Astrocyte (in vitro differentiated cells and primary cell): ENCODE results near the genes TRIM63, FAM110D, CATSPER4 and HMGN2.

DNA sequence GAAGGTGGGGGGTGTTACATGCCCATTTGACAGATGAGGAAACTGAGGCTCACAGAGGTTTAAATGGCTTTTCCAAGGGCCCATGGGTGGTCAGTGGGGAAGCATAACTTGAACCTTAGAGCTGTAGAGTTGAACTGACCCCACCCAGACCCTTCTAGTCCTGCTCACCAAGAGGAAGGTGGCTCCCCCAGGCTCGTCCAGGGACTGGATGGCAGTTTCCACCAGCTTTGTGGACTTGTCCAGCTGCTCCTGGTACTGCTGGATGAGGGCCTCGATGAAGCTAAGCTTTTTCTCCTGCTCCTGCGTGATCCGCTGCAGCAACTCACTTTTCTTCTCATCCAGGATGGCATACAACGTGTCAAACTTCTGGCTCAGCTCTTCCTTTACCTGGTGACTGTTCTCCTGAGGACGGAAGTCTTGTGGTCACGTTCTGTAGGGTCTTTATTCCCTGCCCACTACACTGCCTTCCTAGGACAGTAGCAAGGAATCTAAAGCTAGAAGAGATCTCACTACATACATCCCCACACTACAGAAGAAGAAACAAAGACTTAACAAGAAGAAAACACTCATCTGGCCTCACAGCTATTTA, 9.1 kb downstream of the TRIM63 start:
- PRO-cap: no peak
- RRBS, 2 experiments: no CpG with 5 or more reads among the region's 7 CpGs

DNA sequence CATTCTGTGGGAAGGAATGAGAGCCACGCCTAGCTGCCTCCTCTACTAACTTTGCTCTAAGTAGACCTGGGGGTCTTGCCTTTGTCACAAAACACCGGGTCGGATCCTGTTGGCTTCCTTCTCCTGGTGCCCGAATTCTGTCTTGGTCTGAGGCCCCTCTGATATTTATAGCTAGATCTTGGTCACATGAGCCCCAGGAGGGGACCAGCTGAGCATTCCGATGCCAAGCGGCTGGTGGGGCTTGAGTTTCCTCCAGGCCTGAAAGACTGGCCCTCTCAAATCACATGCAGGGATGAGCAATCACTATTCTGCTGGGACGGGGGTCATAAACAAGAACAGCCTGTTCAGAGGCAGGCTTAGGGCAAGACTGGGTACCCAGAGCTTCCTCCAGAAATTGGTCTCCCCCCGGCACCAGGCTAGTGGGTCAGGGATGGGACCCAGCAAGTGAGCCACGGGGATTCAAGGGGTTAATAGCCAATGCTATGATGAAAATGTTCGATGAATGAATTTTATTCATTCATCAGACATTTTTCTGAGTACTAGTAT, at the start of gene TRIM63:
TRIM63 (minus strand) TSS at position 139 of the 546 bp plus-strand sequence.
- PRO-cap: no peak
- RRBS, 2 experiments: no CpG with 5 or more reads among the region's 10 CpGs

- PRO-cap: no peak
- RRBS, 2 experiments: no CpG with 5 or more reads among the region's 12 CpGs
Observed at GRCh38 chr1:26122437-26123797, 11.3 kb downstream of the PDIK1L start.

- PRO-cap: no peak
- RRBS, 2 experiments: no CpG with 5 or more reads among the region's 7 CpGs
Observed at GRCh38 chr1:26126138-26126971, 14.7 kb downstream of the PDIK1L start.

DNA sequence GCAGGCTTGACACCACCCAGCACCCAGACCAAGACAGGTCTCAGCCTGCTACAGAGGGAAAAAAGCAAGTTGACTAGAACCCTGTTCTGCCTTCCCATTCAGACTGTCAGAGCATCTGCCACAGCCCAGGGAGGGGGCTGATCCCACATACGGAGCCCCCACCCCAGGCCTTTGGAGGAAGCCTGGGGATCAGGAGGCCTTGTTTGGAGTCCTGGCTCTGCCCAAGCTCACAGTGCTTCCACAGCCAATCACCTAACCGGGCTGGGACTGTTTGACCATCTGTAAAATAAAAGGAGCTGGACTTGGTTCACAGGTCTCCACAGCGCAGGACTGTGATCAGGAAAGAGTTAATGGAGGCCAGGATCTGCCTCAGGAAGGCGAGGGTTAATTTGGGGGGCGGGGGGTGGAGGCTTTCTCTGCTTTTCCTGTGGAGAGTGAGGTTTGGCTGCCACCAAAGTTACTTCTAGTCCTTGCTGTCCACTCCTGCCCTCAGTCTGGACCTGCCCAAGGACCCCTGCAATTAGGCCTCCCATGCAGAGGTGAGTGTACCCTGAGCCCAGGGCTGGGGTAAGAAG, at the start of gene FAM110D:
FAM110D (plus strand) TSS at position 492 of the 575 bp plus-strand sequence.
- PRO-cap: no peak
- RRBS, 2 experiments: no CpG with 5 or more reads among the region's 5 CpGs

GRCh38 chr1:26159163-26159498, 252 bp downstream of the FAM110D start:
- PRO-cap: no peak
- RRBS, 2 experiments: no CpG with 5 or more reads among the region's 3 CpGs

DNA sequence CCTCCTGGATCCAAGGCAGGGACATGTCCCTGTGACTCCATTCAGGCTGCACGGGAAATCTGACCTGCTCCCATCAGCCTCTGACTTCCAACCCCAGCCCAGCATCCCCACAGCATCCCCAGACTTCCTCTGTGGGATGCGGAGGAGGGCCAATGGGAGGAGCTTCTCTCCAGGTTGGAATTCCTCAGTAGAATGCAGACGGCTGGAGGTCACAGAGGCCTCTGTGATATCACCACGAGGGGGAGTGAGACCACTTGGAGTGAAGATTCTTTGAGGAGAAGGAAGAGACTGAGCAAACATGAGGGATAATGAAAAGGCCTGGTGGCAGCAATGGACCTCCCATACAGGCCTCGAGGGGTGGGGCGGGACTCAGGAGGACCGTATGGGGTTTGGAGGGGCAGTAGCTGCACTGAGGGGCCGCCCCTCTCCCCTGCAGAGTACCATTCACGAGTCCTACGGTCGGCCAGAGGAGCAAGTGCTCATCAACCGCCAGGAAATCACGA, at the start of gene CATSPER4:
CATSPER4 (plus strand) TSS at position 273 of the 503 bp plus-strand sequence.
- PRO-cap: no peak
- RRBS, 2 experiments: no CpG with 5 or more reads among the region's 13 CpGs

- PRO-cap: bidirectional peak, plus-strand start at chr1:26234214, minus-strand start at chr1:26234010
- RRBS, 2 experiments: 4% methylated on average over 5 of the region's 23 CpGs
Observed at GRCh38 chr1:26233562-26234094, 372 bp upstream of the CEP85 start.

DNA sequence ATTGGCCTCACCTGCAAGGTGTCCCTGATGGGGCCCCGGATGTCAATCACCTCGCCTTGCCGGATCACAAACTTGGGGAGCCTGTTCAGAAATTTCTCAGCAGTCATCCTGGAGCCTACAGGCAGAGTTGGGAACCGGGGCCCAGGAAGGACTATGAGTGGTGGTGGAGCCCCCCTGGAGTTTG, 4.1 kb downstream of the SH3BGRL3 start:
- PRO-cap: no peak
- RRBS, 2 experiments: 86 to 94% methylated on average over 2 of the region's 4 CpGs

DNA sequence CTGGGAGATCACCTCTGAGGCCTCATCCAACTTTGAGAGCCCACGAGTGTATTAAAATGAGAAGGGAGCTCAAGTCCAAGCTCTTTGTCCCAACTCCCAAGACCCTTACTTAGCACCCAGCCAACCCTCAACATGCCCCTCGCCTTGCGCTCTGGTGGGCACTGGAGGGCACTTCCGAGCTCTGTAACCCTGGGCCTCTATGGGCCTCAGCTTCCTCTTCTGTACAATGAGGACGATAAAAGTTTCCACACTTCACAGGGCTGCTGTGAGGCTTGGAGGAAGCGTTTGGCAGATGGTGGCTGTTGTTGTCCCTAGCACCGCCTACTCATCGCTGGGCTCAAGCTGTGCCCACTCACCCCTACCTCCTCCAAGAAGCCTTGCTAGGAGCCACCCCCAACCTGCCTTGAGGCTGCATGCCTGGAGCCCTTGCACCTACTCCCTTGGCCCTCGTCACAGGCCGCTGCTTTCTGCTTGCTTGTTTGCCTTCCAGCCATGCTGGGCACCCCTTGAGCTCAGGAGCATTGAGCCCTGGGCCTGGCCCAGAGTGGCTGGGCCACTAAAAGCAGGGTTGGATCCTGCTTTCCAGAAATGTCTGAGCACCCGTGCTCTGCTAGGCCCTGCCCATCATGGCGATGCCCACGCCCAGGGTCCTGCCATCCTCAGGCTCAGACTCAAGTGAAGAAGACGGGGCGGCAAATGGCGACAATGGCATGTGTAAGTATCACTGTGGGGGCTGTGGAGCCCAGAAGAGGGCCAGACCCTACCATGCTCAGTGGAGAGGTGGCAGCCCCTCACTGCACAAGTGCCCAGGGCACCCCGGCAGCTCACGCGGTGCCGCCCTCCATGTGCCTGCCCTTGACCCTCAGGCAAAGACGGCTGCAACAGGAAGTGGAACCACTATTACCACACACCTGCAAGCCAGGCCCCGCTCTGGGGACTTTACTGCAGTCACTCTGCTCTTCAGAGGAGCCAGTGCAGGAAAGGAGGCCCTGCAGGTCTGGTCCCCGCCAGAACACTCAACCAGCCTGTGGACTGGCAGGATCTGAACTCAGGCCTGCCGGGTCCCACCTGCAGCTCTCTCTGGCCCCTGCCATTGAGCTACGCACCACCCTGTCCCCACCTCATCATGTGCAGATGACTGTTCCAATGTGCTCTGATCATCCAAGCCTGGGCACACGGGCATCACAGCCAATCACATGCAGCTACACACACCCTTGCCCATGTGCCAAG, 9.5 kb downstream of the SH3BGRL3 start:
- PRO-cap: no peak
- RRBS, 2 experiments: no CpG with 5 or more reads among the region's 26 CpGs

DNA sequence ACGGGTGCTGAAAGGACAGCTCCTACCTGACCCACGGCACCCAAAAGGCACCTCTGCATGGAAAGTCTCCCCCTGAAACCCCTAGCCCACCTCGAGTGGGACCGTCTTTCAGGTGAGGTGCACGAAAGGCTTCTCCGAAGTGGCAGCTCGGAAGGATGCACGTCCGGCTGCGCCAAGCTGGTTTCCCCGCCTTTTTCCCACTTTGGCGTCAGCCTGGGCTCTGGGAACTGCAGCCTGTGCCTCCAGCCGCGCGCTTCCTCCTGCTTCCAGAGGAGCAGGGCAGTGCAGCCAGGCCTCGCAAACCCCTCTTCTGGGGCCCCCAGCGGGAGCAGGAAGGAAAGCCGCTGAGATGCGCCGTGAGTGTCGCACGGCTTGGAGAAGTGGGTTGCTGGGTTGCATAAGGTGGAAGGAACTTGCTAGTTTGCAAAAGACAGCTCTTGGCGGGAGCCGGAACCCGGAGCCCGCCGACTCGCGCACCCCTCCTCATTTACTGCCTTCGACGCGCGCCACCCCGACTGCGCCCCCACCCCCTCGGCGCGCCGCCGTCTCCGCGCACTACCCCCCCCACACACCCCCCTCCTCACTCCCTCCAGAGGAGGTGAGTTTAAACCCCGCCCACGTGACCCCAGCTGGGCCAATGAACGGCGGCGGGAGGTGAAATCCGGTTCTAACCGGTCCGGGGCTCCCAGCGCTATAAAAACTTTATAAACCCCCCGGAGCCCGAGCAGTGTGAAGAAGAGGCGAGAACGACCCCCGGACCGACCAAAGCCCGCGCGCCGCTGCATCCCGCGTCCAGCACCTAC, at the start of gene HMGN2:
HMGN2 (plus strand) TSS at position 657 of the 803 bp plus-strand sequence.
- PRO-cap: unidirectional peak, plus-strand start at position 668 of the sequence; unidirectional peak, plus-strand start at position 723 of the sequence
- RRBS, 2 experiments: under 1% methylated on average over 7 of the region's 63 CpGs; no CpG with 5 or more reads in 1 of the 2 experiments

- PRO-cap: no peak
- RRBS, 2 experiments: no CpG with 5 or more reads among the region's 8 CpGs
Observed at GRCh38 chr1:26541737-26542204, 12.2 kb downstream of the RPS6KA1 start.

GRCh38 chr1:26545448-26546129, 16.0 kb downstream of the RPS6KA1 start:
- PRO-cap: no peak
- RRBS, 2 experiments: no CpG with 5 or more reads among the region's 17 CpGs

DNA sequence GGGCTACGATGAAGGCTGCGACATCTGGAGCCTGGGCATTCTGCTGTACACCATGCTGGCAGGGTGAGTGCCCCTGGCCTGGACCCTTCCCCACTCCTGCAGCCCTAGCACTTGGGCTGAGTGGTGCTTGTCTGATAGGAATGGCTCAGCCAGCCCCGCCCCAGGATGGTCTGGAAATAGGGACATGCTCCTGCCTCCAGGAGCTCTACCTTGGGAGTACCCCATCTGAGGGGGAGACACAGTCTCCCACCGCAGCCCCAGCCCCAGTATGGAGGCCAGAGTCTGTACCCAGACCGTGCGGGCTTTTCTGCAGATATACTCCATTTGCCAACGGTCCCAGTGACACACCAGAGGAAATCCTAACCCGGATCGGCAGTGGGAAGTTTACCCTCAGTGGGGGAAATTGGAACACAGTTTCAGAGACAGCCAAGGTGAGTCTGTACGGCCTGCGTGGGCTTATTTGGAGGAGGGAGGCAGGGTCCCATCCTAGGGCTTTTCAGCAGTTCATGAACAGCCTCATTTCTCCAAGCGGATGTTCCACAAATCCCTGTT, 42.4 kb downstream of the RPS6KA1 start:
- PRO-cap: no peak
- RRBS, 2 experiments: no CpG with 5 or more reads among the region's 12 CpGs

DNA sequence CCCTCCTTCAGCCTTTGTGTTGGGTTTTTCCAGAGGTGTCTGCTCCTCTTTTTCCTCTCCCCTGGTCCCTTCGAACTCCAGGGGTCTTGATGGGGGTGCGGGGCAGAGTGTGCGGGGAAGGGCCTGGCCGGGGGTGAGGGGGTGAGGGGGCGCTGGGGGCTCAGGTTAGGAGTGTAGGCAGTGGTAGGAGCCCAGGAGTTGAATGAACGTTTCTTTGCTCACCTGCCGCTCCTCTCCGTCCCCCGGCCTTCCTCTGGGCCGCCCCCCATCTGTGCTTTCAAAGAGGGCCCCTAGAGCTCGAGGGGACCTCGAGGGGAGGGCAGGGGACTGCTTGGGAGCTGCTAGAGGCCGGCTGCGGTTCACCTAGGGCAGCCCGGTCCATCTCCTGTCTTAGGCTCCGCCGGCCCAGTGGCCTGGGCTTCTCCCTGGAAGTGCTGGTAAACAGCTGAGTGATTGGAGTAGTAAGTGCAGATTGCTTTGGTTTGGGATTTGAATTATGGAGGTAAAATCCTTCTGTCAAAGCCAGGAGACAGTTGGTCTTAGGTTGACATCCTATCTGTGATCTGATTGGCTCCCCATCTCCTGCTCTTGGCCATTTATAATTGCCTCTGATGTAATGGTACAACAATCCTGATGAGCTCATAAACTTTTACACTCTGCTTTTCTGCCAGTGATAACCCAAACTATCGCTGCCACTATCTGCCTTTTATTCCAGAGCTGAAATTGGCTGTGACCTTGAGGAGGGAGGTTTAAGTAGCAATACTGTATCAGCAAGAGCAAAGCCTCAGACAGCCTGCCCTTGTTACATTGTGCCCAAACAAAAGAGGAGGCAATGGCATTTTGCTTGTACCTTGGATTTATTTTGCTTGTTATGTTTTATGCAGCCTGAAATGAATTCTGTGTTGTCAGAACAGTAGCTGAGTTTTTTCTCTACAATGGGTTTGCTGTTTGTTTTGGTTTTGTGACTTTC, 2.2 kb downstream of the ARID1A start:
- PRO-cap: bidirectional peak, plus-strand start at position 709 of the sequence, minus-strand start at position 433 of the sequence
- RRBS, 2 experiments: 3% methylated on average over 7 of the region's 18 CpGs; no CpG with 5 or more reads in 1 of the 2 experiments

DNA sequence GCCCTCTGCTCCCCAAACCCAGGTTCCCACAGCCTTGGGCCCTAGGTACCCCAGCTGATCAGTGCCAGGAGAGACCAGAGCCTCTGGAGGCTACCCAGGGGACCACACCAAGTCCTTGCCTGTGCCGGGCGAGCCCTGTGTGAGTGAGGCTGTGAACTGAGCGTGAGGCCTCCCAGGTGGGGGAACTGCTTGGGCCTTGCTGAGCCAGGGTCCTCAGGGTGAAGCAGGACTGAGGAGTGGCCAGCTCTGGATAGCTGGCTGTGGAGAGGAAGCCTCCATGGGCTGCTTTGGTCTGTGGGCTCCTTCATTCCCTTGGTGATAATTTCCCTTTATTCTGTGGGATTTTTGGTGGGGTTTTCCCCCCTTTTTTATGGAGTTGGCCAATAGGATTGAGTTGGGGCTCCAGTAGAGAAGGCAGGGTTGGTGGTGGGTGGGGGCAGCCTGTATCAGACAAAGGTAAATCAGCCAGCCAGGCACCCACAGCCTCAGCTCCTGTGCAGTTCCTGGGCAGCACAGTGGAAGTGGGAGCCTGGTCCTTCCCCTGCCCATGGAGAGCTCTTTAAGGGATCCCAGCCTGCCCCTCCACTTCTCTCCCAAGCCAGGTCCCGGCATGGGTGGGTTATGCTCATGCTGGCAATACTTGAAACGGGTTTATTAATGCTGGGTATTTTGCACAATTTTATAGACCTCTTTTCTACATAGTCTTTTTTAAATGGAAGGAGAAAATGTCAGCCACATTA, 8.8 kb upstream of the SFN start:
- PRO-cap: no peak
- RRBS, 2 experiments: no CpG with 5 or more reads among the region's 5 CpGs

DNA sequence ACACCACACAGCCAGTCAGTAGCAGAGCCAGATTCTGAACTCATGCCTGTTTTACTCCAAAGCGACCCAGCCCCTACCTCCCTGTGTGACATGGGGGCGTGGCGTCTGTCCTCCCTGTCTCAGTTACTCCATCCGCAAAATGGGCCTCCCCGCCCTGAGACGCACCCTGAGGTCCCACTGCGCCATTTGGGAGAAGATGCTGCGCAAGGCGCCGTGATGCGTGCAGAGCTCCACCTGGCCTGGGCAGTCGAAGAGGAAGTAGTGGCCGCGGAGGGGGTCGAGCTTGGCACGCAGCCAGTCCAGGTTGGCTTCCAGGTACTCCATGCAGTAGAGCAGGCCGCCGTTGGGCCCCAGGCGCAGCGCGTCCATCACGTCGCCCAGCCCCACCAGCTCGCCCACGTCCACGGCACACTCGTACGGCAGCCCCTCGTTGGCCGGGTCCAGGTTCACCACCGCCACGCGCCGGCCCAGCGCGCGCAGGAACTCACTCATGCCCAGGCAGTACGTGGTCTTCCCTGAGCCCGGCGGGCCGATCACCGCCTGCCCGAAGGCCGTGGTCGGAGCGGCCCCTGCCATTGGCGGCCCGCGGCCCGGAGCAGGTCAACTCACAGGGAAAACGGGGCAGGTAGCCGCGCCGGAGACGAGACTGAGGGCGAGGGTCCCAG, 430 bp downstream of the GPN2 start:
- PRO-cap: no peak
- RRBS, 2 experiments: 1 to 2% methylated on average over 21 of the region's 56 CpGs

DNA sequence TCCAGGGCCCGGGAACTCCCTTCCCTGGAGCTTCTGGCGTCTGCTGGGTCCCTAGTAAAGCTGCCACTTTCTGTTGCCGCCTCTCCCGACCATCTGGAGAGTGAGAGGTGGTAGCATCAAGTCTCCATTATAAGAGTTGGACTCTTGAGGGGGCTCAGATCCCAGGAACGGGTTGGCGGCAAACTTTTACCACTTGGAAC, 1.1 kb downstream of the TRNP1 start:
- PRO-cap: no peak
- RRBS, 2 experiments: no CpG with 5 or more reads among the region's 6 CpGs

- PRO-cap: no peak
- RRBS, 2 experiments: no CpG with 5 or more reads among the region's 6 CpGs
Observed at GRCh38 chr1:27009481-27010110, 3.1 kb downstream of the TENT5B start.

DNA sequence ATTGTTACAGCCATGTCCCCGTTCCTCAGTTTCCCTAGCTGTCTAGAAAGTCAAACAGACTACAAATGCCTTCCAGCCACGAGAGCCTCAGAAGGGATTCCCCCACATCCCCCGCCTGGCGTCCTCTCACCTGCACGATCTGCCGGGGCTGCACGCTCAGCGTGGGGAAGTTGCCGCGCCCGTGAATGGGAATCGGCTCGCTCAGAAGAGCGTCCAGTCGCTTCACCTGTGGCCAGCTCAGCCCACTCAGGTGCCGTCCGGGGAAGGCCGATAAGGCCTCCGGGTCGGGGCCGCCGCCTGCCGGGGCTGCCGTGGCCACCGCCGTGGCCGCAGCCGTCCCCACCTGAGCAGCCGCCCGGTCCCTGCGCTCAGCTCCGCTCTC, 382 bp downstream of the TENT5B start:
- PRO-cap: no peak
- RRBS, 2 experiments: 5 to 7% methylated on average over 10 to 17 of the region's 32 CpGs